Mesenchymal stem cell of Wharton's jelly (primary cell): ENCODE measurements around a stretch of chr16.

DNA sequence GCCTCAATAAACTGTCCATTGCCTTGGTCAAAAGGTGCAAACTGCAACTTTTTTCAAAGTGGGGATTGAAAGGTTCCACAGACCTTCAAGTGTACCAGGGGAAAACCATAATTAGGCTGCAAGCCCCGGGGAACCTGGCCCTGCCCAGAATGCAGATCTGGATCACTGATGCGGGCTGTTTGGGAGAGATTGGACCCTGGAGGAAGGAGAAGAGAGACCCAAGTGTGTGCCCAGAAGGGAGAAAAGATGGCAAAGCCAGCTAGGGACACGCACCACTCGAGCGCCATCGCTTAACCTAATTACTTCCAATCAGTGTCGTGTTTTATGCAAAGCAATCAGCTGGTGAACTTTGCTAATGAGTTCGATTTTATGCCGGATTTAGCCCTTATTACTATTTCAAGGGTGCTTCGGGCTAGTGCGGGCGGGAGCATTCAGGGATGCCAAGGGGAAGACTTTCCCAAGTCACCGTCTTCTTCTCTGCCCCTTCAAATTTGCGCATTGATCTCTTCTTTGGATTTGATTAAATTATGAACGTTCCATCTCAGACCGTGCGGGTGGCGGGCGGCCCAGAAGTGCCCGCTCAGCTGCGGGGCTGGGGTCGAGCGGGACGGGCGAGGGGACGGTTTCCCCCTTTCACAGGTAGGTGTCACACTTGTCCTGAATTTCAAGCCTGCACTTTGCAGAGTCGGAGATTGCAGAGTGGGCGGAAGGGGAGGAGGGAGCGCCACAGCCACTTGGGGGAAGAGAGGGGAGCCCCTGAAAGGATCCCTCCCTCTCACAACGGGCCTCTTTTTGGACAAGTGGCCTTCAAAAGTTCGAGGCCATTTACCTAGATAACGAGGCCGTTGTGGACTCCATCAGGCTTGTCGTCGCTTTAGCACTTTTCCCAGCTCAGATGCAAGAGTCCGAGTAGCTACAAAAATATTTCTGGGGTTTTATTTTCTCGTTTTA lies 4.1 kb downstream of the IRX5 start:
- CAGE, long polyA plus RNA, result no peak

DNA sequence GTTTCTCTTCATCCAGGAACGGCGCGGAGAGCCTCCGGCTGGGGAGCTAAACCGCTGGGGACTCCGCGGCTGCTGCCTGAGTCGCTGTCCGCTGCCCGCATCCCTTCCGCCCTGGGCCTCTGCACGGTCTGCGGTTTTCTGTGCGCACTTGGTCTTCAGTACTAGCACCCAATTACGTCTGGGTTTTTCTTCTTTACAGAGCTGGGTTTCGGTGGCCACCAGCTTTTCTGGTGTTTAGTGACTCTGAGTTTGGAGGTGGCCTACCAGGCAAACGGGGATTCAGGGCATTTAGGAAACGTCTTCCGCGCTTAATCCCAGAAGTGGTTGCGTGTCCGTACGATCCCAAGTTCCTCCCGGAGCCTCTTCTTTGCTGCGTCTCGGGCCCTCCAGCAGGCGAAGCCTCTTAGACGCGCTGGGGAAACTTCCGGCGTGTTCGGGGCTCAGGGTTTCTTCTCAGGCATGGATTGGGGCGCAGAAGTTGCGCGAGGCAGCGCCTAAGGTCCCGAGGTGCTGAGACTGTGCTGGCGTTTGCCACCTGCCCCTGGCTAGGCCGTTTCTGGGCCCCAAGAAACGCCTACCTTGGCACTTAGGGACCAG lies 5.9 kb downstream of the IRX5 start:
- CAGE, long polyA plus RNA, result no peak

DNA sequence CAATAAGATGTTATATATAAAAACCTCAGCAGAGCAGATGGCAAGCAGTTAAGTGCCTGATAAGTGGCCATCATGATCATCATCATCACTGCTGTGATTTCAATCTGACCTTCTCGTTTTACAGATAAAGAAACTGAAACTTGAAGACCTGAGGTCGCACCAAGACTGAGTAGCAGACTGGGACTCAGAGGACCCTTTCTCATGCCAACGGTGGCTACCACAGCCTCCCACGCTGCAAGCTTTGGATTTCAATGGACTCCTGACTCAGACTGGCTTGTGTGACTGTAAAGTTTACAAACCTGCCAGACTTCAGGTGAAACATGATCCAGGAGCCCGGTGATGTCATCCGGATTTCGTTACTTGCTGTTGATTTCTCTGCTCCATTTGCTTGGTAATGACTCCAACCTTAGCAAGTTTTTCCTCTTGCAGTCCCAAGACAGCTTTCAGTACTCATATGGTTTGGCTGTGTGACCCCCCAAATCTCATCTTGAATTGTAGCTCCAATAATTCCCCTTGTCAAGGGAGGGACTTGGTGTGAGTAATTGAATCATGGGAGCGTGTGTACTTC lies 26.9 kb upstream of the IRX6 start:
- CAGE, long polyA plus RNA, result no peak

GRCh38 chr16:55325099-55325963 lies 1.3 kb downstream of the IRX6 start:
- CAGE, long polyA plus RNA, result no peak

- CAGE, long polyA plus RNA, result no peak
Measured at GRCh38 chr16:55479829-55480862, 1.1 kb downstream of the MMP2 start.

DNA sequence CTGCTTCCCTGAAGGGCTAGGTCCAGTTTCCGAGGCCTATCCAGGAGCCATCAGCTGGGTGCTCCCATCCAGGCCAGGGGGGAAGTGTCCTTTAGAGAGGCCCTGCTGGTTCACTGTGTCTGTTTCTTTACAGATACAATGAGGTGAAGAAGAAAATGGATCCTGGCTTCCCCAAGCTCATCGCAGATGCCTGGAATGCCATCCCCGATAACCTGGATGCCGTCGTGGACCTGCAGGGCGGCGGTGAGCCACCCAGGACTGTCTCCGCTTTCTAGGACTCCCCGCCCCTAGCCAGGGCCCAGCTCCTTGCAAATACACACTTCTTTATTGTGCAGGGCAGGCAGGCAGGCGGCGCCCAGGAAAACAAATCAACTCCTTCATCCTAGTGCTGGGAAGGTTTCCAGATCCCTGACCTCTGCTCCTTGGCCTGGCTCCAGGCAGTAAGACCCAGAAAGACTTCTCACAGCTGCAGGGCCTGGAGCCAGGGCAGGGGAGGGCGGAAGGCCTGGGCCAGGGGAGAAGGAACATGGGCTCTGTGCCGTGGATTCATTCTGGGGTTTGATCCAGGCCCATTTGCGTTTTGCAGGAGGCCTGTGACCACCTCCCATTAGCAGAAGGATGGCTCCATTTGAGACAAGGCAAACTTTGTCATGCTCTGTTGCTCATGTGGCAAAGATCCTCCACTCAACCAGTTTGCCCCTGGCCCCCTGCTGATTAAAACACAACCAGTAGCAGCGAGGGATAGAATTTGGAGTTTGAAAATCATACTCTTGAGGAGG lies 6.0 kb upstream of the LPCAT2 start:
- CAGE, long polyA plus RNA, result no peak

- CAGE, long polyA plus RNA, result no peak
Measured at GRCh38 chr16:55773879-55774491, 58.9 kb downstream of the CES1 start.

- CAGE, long polyA plus RNA, result no peak
Measured at GRCh38 chr16:56193427-56193956, 2.2 kb downstream of the GNAO1 start.

GRCh38 chr16:56193957-56194725 lies 2.9 kb downstream of the GNAO1 start:
- CAGE, long polyA plus RNA, result no peak

- CAGE, long polyA plus RNA, result no peak
Measured at GRCh38 chr16:56269185-56270414, 78.3 kb downstream of the GNAO1 start.

- CAGE, long polyA plus RNA, result no peak
Measured at GRCh38 chr16:56361800-56362981, 63.2 kb downstream of the AMFR start.

DNA sequence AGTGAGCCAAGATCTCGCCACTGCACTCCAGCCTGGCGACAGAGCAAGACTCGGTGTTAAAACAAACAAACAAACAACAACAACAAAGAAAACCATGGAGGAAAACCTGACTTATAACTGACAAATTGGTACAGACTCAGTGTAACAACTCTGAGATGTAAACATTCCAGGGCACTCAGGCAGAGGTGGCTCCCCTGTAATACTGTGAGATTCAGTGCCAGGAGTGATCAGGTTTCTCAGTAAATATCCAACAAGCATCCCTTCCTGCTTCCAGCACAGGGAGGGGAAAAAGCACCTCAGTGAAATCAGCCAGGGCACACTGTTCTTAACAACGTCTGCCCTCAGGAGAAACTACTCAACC lies 52.4 kb downstream of the AMFR start:
- CAGE, long polyA plus RNA, result no peak

- CAGE, long polyA plus RNA, result no peak
Measured at GRCh38 chr16:56383970-56384453, 41.3 kb downstream of the AMFR start.

- CAGE, long polyA plus RNA, result no peak
Measured at GRCh38 chr16:56409285-56409774, 16.0 kb downstream of the AMFR start.

DNA sequence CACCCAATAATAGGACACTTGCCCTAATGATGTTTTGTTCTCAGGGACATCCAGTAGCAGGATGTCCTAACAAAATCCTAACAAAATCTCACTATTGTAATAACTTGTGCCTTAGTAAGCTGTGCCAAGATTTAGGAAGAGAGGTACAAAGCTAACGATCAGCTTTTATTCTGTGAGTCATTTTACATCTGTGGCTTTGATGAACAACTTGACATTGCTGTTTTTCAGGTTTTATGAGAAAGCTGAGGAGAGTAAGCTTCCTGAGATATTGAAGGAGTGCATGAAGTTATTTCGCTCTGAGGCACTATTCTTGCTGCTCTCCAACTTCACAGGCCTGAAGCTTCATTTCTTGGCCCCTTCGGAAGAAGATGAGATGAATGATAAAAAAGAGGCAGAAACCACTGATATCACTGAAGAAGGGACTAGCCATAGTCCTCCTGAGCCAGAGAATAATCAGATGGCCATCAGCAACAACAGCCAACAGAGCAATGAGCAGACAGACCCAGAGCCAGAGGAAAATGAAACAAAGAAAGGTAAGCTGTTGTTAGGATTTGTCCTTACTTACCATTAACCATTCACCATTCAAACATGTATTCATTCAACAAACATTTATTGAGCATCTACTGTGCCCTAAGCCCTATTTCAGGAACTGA lies 19.0 kb downstream of the OGFOD1 start:
- CAGE, long polyA plus RNA, result no peak

DNA sequence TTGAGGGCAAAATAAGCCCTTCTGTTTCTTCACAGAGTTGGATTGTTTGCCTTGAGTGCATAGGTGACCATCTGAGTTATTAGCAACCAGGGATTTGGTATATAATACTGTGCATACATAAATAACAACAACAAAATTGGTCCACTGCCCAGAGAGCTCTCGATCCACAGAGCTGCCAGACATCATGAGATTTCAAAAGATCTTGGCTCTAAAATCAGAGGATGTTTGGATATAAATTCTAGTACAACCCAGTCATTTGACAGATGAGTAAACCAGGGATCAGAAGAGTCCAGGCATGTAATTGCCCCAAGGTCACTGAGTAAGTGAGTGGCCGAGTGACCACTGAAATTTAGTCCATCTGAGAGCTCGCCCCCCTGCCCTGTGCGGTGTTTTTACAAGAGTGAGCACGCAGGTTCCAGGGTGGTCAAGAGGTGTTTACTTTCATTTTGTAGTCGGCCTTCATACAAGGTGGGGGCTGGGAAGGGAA lies 1.8 kb upstream of the MT2A start:
- CAGE, long polyA plus RNA, result no peak

- CAGE, long polyA plus RNA, result no peak
Measured at GRCh38 chr16:56626359-56626638, 718 bp downstream of the MT1E start.

- CAGE, long polyA plus RNA, result no peak
Measured at GRCh38 chr16:56658137-56658782, 501 bp downstream of the MT1F start.

- CAGE, long polyA plus RNA, result no peak
Measured at GRCh38 chr16:56728915-56729334, 1.0 kb upstream of the NUP93 start.

- CAGE, long polyA plus RNA, result no peak
Measured at GRCh38 chr16:56849669-56850327, 15.2 kb upstream of the SLC12A3 start.